Fallopian tube (tissue), 1 donor: ENCODE results near the gene FOXO1.

- PRO-cap = no peak
These were observed 264.1 kb downstream of the FOXO1 start for GRCh38 chr13:40402237-40402775.

DNA sequence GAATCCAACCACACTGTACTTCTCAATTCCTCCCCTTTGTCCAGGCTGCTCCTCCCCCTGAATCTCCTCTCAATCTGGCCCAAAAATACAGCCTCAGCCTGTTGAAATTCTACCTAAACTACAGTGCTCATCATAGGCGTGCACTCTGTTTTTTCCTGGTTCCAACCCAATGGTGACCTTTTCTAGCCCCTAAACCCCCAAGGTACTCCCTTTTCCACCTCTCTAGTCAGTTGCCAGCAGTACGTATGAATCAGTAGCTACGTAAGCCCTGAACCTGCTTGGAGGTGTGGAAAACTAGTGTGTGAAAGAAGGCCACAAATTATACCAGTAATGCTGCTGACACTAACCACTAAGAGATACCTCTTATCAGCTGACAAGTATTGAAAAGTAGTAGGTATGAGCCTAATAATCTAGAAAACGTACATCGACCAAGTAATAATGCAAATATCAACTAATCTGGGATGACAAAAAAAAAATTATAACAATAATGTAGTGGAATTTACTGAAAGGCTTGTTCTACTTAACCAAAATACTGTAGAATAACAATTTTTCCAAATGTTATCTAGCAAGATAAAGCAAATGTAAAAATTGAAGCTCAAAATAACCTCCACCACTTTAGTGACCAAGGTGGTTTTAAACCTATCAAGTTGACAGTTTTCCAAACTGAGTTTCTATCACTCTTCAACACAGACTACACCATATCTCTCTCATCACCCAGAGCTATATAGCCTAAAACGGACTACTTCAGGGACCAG, 60.7 kb downstream of the FOXO1 start:
- PRO-cap = no peak

- PRO-cap = no peak
These were observed 50.7 kb downstream of the FOXO1 start for GRCh38 chr13:40615623-40616184.

DNA sequence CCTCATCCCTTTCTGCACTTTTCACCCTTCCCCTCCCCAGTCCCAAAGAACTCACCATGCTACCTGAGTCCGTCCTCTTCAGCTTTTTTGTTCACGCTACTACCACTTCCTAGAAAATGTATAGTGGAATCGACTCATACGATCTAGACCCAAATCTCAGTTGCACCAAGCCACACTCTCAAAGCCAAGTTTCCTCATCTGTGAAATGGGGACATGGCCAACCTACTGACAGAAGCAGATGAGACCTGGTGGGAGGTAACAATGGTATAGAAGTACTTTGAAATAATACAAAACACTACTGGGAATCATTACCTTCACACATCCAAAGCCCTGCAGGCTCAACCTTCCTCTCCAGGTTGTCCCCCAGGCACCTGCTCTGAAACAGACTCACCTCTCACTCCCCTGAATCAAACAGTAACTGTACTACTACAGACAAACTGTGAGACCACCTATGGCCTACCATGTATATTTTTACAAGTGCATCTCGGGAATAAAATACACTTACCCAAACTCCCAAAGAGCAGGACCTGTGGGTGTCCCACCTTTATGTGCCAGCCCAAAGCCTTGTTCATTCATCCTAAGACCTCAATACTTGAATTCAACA, 37.9 kb downstream of the FOXO1 start:
- PRO-cap = no peak

DNA sequence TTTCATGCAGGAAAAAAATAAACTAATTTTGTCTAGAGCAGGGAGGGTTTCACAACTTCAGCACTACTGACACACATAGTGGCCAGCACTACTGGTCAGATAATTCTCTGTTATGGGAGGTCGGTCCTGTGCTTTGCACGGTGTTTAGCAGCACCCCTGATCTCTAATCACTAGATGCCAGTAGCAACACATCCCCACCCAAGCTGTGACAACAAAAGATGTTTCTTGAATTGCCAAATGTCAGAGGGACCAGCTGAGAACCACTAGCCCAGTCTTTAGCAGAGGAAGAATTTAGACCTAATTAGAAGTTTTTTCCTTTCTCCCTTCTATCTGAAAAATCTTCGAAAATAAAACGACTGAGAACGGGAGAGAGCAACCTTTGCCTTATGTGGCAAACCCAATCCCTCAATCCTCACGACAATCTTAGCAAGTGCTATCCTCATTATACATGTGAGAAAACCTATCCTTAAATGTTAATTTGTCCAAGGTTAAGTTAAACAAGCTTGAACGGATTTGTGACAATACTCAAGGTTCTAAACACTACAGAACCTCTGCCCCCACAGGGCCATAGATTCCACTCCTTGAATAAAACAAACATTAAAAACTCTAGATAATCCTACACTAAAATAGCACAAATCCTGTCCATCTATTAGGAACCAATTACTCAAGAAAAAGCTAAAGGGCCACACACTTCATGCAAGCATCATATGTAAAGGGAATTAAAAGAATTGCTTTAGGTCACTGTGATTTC, 26.8 kb downstream of the FOXO1 start:
- PRO-cap = unidirectional peak, plus-strand start at position 236 of the sequence

DNA sequence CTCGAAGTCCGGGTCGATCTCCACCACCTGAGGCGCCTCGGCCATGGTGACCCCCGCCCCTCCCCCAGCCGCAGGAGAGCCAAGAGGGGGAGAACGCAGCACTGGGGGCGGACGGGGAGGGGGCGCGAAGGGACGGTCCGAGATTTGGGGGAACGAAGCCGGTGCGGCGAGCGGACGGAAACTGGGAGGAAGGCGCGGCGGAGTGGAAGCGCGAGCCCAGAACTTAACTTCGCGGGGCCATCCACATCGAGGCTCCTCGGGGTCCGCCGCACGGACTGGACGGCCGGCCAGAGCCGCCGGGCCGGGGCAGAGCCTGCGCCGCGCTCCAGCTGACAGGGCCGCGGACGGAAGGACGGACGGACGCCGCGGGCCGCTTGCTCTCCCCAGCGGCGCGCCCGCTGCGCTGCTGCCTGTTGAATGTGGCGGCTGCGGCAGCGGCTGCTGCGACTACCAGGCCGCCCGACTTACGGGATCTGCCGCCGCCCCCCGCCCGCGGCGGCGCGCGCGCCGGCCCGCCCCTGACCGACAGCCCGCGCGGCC, at the start of gene FOXO1:
Gene FOXO1 (minus strand): TSS at position 474 of the 540 bp plus-strand sequence.
- PRO-cap = bidirectional peak, plus-strand start outside the sequence, minus-strand start at position 475 of the sequence

DNA sequence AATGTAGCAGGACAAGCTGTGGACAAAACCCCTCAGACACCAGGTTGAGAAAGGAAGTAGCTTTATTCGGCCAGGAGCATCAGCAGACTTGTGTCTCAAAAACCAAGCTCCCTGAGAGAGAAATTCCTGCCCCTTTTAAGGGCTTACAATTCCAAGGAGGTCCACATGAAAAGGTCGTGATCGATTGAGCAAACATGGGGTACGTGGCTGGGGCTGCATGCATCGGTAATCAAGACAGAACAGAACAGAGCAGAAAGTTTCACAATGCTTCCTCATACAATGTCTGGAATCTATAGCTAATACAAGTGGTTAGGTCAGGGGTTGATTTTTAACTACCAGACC, 91.4 kb downstream of the SLC25A15 start:
- PRO-cap = no peak

DNA sequence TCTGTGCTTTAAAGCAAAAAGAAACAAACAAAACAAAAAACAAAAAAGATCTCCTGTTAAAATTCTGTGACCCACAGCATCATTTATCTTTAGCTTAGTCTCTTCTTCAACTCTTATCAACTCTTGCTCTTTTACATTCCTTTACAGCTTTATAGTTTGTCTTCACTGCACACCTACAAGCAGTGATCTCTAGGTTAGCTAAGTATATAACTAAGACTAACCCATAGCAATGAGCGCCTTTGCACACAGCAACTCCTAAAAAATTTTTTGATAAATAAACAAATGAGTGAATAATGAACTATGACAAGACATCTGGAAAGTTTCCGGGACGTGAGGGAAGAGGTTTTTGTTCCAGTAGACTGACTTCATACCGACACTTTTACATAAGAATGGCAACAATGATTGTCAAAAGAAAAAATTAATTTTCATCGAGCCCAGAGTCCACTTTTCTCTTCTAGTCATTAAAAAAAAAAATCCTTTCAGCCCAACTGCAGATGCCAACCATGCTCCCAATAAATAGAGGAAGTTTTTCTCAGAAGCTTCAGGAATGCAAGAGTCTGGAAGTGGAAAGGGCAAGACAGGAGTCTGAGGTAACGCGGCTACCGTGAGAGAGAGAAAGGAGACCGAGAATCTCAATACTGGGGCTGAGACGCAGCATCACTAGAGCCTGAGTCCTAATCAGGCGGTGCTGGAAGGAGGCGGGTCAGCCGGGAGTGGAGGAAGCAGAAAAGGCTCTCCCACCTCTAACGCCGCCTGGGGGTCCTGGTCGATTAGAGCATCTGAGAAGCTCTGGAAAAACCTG, 98.2 kb downstream of the ELF1 start:
- PRO-cap = bidirectional peak, plus-strand start at position 693 of the sequence, minus-strand start at position 631 of the sequence

GRCh38 chr13:40942938-40943568, 76.1 kb downstream of the ELF1 start:
- PRO-cap = no peak

DNA sequence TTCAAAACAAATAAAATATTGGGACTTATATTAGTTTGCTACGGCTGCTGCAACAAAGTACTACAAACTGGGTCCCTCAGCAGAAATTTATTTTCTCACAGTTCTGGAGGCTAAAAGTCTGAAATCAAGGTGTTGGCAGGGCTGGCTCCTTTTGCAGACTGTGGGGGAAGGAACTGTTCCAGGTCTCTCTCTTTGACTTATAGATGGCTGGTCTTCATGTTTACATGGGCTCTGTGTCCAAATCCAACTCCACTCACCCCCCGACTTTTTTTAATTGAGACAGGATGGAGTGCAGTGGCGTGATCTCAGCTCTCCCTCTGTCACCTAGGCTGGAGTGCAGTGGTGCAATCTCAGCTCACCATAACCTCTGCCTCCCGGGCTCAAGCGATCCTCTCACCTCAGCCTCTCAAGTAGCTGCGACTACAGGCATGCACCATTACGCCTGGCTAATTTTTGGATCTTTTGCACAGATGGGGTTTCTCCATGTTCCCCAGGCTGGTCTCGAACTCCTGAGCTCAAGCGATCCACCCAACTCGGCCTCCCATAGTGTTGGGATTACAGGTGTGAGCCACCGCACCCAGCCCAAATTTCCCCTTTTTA, 54.8 kb downstream of the ELF1 start:
- PRO-cap = no peak

GRCh38 chr13:40981775-40982340, 37.3 kb downstream of the ELF1 start:
- PRO-cap = no peak

- PRO-cap = no peak
These were observed 17.5 kb downstream of the ELF1 start for GRCh38 chr13:41001379-41002256.

GRCh38 chr13:41008262-41008757, 10.8 kb downstream of the ELF1 start:
- PRO-cap = no peak

- PRO-cap = no peak
These were observed 7.1 kb upstream of the WBP4 start for GRCh38 chr13:41054219-41054584.

DNA sequence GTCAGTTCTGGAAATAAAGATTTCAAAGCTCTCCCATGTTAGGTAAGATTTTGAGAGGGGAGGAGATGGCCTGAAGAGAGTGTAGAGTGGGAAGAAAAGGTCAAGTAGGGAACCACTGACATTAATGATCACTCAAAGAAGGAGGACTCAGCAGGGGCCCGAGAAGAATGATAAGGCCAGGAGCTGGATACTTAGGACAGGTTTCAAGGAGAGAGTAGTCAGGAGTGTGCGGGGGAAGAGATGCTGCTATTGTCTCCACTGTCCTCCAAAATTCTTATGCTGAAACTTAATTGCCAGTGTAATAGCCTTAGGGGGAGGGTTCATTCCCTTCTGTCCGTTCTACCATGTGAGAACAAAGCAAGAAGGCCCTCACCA, 40.0 kb upstream of the RGCC start:
- PRO-cap = no peak

DNA sequence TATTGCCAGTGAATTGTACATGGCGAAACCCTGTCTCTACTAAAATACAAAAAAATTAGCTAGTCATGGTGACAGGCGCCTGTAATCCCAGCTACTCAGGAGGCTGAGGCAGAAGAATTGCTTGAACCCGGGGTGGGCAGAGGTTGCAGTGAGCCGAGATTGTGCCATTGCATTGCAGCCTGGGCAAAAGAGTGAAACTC, 96.2 kb downstream of the VWA8 start:
- PRO-cap = no peak

GRCh38 chr13:41875853-41876724, 84.8 kb downstream of the VWA8 start:
- PRO-cap = no peak

- PRO-cap = no peak
These were observed 84.1 kb downstream of the VWA8 start for GRCh38 chr13:41876725-41877213.

DNA sequence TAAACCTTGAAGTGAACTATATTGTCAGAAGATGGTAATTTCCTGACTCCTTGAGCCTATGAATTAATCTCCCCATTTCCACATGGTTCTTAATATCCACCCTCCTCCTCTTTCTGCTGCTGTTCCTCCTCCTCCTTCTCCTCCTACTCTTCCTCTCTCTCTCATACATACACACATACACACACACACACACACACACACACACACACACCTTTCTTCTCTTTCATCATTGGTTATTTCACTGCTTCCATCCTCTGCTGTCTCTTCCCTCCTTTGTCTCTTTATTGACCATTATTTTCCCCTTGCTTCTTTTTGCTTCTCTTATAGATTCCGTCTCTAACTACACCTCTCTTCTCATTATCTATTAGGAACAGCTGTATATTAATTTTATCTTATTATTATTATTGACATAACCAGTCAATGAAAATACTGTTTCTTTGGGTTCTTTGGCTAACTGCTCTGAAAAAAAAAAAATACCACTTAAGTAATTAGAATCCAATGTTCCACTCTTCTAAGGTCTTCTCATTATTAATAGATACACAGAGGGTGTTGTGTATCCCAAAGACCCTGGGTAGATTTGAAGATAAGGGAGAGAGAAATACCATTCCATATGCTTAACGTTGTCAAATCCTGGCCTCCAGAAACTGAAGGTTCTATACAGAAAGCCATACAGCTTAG, 81.6 kb downstream of the VWA8 start:
- PRO-cap = no peak

GRCh38 chr13:41885275-41886037, 75.5 kb downstream of the VWA8 start:
- PRO-cap = no peak